Measurements from ENCODE around the gene CCDC71L.

DNA sequence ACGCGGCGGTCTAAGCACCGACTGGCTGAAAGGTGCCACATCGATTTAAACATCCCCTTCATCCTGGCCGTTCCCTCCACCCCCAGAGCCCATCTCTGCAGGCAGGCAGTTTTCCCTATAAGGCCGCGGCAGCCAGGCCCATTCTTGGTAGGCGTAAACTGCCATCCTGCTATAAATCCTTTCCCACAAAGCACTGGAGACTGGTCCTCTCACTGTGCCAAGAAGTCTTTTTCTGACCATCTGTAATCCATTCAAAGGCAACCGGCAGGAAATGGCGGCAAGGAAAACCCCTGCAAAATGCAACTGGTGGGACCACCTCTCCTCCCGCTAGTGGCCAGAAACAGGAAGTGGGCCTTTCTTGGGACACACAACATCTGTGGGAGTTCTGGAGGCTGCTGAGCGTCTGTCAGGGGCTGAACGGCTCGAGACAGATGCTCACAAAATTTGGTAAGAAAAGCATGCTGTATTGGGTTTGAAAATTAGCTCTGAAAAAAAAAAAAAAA is 22.4 kb downstream of the ATXN7L1 start:
- RRBS, result no CpG with 5 or more reads among the region's 15 CpGs

DNA sequence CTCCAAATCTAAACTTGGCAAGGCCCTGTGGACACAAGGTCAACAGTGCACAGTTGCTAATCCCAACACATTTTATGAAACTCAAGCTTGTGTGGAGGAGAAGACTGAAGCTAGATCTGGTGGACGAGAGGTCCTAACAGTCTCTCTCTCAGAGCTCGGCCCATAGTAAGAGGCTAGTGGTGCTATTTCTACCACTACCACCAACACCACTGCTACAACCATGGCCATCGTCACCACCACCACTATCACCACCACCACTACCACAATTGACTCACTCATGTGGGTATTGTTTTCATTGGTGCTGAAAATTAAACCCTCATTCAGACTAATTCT is 28.3 kb upstream of the CDHR3 start:
- RRBS, result no CpG with 5 or more reads among the region's 3 CpGs

DNA sequence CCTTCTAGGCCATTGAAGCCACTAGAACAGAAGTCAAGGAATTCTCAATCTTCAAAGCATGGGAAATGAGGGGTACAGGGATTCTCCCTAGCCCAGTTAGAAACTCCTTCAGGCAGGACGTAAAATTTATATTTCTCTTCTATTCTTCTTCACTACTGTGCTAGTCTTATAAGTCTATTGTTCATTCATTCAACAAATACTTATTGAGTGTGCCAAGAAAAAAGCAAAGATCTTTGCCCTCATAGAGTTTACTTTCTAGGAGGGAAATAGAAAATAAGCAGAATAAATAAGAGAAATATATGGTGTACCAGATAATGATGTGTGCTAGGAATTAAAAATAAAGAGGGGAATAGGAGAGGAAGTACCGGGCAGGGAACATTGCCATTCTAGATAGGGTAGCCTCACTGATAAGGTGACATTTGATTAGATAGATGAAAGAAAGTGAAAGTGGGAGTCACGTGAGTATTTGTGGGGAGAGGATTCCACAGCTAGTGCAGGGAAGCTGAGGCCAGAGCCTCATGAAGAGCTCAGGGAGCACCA is 48.9 kb downstream of the CDHR3 start:
- RRBS, result no CpG with 5 or more reads among the region's 3 CpGs

DNA sequence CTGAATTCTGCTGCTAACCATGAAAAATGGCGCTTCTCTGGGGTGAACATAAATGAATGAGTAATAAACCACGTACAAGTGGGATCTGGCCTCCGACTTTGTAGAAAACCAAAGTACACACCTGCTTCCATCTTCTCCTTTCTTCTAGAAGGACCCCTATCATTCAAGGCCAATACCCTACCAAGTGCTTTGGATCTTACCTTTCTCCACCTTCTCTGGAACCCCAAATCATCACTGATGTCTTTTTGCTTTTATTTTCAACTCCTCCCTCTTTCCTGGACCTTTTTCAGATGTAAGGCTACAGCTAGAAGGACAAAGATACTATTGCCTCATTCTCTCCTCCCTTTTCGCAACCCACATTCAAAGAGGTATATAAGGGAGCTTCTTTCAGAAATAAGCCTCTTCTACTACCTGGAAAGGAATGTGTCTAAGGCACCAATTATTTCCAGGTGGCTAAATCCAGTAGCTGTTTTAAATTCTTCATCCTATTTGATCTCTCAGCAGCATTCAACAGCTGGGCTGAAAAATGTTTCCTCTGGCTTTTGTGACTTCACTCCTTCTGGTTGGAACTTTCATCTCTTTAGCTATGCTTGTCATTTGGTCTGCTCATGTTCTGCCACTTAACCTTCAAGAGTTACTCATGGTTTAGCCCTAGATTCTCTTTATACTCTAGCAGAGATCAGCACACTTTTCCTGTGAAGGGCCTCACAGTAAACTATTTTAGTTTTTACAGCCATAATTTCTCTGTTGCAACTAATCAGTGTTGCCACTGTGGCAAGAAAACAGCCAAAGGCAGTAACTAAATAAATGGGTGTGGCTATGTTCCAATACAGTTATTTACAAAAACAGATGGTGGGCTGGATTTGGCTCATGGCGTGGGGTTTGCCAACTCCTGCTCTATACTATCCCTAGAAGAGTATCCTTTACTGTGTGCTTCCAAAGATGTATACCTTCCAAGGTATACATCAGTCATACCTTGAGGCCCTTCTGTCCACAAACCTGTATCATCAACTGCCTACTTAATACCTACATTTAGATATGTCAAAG is 37.4 kb downstream of the NAMPT start:
- RRBS, result no CpG with 5 or more reads among the region's 5 CpGs

DNA sequence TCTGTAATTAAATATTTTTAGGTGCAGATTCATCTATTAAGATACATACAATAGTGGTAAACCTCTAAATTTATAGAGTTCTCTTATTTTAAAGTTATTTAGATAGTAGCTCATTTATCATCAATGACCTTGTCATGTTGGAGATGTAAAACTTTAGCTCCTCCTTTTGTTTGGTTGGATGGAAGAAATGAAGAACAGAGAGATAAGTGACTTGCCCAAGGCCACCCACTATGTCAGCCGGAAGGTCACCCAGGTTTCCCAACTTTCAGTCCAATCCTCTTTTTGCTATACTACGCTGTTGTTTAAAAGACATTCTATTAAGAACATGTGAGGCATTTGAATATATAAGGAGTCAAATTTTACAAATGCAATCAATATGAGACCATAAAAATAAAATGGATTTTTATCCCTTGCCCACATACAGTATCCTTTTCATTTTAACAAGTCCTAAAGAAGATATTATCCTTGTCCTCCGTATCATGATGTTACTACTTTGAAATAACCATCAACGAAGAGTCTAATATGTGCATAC is 18.8 kb downstream of the NAMPT start:
- RRBS, result no CpG with 5 or more reads among the region's 4 CpGs

- RRBS, result no CpG with 5 or more reads among the region's 2 CpGs
Measured at GRCh38 chr7:106287713-106288051, 2.9 kb upstream of the NAMPT start.

DNA sequence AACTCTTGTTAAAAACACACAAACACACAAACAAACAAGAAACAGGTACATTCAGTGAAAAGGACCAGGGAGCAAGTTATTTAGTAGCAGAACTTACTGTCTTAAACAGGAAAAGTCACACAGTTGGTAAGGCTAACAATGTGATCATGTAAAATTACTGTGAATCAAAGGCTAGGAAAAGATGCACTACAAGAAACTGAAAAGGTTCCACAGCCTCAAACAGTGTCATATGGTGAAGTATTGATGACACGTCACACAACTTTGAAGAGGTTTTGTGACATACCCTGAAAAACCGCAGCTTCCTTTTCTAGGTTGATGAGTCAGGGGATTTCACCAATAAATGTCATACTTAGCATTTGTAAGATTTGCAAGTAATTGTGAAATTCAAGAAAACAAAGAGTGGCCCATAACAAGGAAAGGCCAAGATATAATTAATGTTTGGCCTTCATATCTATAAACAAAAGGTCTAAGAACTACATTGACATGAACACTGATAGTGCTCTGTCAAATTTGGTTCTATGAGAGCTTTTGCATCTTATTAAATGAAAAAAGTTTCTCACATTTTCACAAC is 61.8 kb upstream of the NAMPT start:
- RRBS, result no CpG with 5 or more reads among the region's 2 CpGs

GRCh38 chr7:106484475-106484846 is 176.5 kb downstream of the CCDC71L start:
- RRBS, result no CpG with 5 or more reads among the region's 1 CpG

- RRBS, result no CpG with 5 or more reads among the region's 4 CpGs
Measured at GRCh38 chr7:106485160-106485868, 175.6 kb downstream of the CCDC71L start.

DNA sequence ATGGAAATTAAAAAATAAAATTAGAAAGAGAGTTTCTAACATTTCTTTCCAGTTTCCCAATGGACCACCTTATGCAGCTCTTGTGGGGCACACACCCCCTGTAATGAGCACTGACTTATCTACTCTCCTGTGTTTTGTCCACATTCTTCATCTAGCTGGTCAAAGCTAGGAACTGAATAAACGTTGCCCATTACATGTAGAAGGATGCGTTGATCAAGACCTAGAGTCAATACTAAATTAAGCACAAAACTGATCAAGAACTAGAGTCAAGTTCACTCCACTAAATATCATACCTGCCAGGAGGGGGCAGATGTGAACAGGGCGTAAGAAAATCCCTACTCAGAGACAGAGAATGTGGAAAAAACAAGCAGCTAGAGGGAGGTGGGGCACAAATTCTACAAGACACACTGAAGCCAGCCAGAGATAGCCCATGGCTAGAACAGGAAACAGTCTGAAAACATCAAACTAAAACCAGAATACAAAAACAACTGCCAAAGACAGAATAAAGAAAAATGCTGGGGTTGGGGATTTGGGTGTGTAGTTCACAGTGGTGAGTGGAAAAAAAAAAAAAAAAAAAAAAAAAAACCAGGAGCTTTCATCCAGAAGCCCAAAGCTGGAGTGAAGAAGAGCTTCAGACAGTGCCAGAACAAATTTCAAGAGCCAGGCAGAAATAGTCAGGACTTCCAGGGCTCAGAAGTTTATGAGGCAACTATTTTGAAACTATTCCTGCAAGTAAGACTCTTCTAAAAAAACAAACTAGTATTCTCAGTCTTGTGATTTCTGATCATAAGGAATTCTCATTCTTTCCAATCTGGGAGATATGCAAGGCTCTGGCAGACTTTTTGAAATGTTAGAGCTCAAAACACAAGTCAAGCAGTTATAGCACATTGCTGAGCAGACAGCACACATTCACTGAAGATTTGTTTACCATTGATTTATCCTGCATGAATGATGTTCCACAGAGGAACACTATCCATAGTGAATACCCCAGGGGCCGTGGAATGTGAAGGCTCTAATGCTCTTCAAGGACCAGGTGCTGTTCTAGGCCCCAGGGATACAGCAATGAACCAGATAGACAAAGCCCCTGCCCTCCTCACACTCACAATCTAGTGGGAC is 118.2 kb downstream of the CCDC71L start:
- RRBS, result no CpG with 5 or more reads among the region's 4 CpGs

- RRBS, result under 1% methylated on average over 15 of the region's 79 CpGs
Measured at GRCh38 chr7:106660547-106661364, at the start of gene CCDC71L. CCDC71L (minus strand) TSS chr7:106661158.

- RRBS, result no CpG with 5 or more reads among the region's 2 CpGs
Measured at GRCh38 chr7:106718162-106718698, 57.3 kb upstream of the CCDC71L start.

GRCh38 chr7:106747302-106747712 is 86.3 kb upstream of the CCDC71L start:
- RRBS, result no CpG with 5 or more reads among the region's 3 CpGs

DNA sequence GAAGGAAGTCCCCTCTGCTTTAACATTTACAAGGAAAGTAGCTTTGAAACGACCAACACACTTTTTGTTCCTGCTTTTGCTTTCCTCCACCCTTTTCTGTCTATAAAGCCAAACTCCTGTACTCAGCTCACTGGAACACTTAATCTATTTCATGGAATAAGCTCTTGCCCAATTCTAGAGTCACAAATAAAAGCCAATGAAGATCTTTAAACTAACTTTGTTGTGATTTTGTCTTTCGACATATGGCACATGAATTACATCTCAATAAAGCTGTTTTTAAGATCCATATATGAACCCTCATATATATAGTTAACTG is 86.9 kb upstream of the CCDC71L start:
- RRBS, result no CpG with 5 or more reads among the region's 2 CpGs

DNA sequence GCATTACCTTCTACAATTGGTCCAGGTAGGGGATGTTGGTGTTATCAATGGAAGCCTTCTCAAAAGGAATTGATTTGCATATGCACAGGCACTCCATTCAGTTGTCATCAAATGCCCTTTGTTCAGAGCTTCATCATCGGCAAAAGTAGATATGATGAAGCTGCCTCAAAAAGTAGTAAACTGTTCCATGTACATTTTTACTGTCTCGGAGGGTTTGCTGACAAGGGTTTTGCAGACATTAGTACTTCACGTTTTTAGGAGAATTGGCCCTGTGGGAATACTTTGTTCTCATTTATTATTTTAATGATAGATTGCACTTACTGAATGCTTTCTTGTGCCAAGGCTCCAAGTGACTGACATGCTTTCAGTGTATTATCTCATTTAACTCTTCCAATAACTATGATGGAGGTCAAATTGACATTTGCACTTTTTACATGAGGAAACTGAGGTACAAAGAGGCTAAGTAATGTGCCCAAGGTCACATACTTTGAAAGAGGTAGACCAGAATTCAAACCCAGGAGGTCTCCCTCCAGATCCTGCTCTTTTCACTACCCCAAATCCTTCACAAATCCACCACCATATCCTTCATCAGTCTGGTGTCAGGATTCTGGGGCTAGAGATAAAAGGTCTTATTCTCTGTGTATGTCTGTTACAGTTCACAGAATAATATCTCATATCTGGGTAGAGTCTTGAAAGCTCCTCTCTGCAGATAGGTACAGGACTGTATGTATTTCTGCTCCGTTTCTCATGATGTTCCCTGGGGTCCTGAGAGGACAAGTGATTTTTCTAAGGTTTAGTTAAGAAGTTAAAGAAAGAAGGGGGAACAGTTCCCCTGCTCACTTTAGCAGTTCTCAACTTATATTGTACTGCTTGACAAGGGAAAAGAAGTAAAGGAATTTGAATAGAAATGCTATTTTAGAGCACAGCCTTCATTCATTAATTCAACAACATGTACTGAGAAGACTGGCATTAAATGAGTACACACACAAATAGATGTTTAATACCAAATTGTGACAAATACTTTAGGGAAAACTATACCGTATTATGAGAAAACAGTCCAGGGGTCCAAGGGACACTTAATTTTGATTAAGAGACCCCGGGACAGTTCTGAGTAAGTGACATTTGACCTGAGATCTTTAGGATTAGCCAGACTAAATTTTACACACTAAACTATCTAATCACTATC is 4.8 kb downstream of the PIK3CG start:
- RRBS, result no CpG with 5 or more reads among the region's 6 CpGs

DNA sequence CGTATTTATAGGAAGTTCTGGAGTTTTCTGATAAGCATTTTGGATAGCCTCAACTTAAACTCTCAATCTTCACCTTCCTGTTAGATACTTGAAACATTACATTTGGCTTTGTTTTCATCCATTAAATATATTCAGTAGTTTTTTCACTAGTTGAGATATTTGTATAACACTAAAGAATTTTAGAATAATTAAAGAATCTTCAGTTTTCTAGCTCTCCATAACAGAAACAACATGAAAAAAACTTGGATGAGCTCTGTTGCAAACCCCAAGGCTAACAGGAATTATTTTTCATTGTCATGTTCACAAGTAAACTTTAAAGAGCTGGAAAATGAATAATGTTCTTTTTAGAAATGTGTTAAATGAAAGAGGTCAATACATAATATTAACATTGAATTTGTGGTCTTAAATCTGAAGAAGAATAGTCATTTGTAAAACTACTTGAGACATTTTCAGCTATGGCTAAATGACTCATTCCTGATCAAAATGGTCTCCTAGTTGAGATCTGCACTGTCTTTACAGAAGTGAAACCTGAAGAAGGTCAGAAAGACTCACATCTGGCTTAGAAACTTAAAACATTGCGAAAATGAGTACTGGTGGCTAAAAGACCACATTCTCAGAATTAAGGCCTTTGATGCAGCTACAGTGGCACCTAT is 5.8 kb downstream of the PIK3CG start:
- RRBS, result no CpG with 5 or more reads among the region's 2 CpGs

GRCh38 chr7:106879056-106879485 is 14.0 kb downstream of the PIK3CG start:
- RRBS, result no CpG with 5 or more reads among the region's 4 CpGs

- RRBS, result no CpG with 5 or more reads among the region's 7 CpGs
Measured at GRCh38 chr7:106881595-106882038, 16.5 kb downstream of the PIK3CG start.

GRCh38 chr7:106892457-106893117 is 27.5 kb downstream of the PIK3CG start:
- RRBS, result no CpG with 5 or more reads among the region's 2 CpGs

DNA sequence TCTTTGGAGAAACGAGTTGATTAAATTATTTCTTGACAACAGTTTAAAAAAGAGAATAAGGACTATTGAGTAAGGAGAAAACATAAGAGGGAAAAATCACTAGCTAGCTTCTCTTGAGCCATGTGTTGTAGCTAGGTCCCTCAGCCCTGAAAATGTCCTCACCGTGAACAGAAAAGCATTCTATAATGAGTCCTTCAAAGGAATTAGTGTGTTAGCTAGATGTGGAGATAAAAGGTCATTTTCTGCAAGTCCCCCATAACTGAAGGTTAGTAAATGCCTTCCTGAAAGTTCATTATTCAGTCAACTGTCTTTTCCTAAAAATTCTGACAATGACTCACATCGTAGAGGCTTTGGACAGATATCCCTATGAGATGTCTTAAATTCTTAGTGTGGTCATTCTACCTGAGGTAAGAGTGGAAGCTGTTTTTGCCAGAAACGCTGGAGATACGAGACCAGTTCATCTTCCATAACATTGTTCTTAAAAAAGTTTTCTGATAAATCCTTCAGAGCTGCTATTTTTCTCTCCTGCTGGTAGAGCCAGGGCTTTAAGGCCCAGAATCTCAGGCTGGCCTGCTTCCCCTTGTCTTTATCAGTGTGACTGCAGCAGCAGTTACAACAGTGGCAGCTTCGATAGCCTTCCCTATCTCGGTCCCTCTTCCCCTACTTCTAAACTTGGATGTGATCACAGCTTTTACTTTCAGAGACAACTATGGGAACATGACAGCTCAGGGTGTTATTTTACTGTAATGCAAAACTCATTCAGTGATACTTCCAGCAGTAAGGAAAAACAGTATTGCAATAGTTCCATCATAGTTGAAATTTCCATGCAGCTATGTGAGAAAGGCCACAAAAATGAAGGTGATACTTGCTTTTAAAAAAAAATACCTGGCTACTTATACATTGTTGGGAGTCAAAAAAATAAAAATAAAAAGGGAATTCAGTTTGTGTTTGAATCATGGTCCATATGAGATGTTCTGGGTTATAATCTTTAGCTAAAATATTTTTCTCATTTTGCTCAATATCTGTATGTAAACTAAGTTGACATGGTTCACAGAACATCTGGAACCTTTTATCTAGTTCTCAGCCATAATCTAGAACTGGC is 37.2 kb upstream of the PRKAR2B start:
- RRBS, result no CpG with 5 or more reads among the region's 7 CpGs

Data from GM12892 (cell line).